GM19239 (cell line): ENCODE measurements around a stretch of chr12.

- RRBS: 5% methylated on average over 7 of the region's 23 CpGs
These were observed 887 bp upstream of the TMEM132B start for GRCh38 chr12:125185211-125185787.

- RRBS: no CpG with 5 or more reads among the region's 5 CpGs
These were observed 662.1 kb downstream of the TMEM132B start for GRCh38 chr12:125848260-125848667.

- RRBS: no CpG with 5 or more reads among the region's 5 CpGs
These were observed 1504.0 kb downstream of the TMEM132B start for GRCh38 chr12:126690220-126690586.

DNA sequence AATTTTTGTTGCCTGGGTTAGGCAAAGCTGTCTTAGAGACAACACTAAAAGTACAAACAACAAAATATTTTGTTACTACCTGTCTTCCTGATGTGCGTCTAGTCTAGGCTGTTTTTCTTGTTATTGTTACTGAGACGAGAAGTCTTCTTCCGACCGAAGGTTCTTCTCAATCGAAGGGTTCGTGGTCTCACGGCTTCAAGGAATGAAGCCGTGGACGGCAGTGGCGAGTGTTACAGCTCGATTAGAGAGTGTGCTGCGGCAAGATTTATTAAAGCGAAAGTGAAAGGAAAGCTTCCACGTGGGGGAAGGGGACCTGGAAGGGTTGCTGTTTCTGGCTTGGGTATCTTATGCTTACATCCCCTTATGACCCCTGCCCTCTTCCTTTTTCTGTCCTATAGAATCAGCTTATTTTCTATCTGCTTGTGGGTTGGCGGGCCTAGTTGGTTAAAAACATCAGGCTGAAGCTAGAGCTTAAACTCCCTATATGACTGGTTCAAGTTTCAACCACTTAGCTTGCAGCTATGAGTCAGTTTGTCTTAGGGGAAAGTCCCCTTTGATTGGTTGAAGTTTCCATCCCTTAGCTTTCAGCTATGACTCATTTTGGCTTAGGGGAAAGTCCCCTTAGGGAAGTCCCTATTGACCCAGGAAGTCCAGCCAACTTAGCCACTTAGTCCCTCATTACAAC lies 1494.8 kb upstream of the TMEM132C start:
- RRBS: no CpG with 5 or more reads among the region's 15 CpGs

- RRBS: no CpG with 5 or more reads among the region's 2 CpGs
These were observed 1340.6 kb upstream of the TMEM132C start for GRCh38 chr12:126926309-126926770.

GRCh38 chr12:127165893-127166629 lies 1100.9 kb upstream of the TMEM132C start:
- RRBS: 22% methylated on average over 17 of the region's 67 CpGs

DNA sequence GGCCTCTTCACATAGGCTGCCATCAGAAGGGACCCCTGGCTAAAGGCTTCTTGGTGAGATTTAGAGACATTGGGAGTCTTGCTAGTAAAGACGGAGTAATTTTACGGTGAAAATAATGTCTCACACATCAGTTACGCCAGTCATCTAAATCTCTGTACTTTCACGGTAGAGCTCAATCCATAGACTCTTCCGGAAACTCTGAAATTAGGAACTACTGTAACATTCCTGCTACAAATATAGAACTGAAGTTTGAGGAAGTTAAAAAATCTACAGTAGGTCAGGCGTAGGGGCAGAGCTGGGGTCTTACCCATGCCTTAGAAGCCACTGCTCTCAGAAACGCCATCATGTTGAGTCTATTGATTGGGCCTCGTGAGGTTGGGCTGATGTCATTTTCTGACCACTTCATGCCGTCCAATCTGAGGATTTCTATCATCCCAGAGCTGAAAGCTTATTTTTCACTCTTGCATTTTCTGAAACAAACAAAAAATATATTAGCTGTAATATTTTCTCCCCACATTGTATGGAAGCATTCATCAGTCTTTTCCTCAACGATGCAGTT lies 1029.8 kb upstream of the TMEM132C start:
- RRBS: no CpG with 5 or more reads among the region's 10 CpGs

GRCh38 chr12:128603811-128604302 lies 219.9 kb downstream of the SLC15A4 start:
- RRBS: no CpG with 5 or more reads among the region's 3 CpGs

DNA sequence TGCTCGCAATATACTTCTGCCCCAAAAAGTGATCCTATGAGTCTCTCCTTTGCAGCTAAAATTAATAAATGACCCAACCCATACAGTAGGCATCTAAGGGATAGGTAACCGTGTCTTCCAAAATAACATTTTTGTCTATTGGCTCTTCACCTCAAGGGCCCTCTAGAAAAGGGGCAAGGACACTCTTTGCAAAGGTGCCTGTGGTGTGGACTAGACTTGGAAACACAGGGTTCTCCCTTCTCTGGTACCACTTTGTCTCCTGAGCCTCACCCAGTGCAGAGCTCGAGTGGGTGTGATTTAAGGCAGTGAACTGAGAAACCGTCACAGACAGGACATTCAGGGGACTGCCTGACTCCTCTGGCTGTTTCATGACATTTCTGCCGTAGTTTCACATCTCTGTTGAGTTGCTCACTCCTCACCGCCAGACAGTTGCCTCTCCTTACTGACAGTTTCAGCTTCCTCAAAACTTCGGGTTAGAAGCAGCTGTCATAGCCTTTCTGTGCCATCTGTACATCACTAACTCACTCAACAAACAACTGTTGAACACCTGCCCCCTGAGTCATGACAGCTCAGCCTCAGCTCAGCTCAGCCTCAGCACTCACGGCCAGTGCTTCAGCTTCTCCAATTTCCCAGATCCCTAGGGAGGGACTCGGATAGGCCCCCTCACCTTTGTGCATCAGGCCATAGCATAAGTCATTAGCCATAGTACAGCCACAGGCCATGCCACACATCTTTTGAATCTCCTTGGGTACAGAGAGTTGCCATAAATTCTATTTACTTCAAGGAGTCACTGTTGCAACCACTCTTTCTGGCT lies 6.0 kb upstream of the SLC15A4 start:
- RRBS: no CpG with 5 or more reads among the region's 9 CpGs

DNA sequence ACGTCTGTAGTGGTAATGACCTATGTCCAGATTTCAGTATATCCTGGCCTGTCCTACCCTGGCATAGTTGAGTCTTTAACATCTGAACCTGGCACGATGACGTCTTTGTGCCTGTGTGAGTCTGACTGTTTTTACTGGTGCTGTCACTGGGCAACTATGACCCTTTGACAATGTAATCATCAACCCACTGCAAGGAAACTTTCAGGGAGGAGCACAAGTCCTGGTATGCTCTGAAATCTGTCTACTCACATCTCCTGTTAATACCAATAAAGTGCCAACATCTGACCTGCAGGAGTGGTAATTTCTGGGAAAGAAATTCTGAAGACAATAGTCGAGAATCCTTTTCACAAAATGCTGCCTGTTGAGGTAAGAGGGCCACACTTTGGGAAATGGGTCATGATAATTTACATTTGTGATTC lies 524.3 kb downstream of the TMEM132D start:
- RRBS: no CpG with 5 or more reads among the region's 4 CpGs

GRCh38 chr12:130104507-130104924 lies 57.7 kb upstream of the FZD10 start:
- RRBS: 7% methylated on average over 4 of the region's 14 CpGs

GRCh38 chr12:130127541-130127914 lies 34.7 kb upstream of the FZD10 start:
- RRBS: no CpG with 5 or more reads among the region's 3 CpGs

GRCh38 chr12:130139957-130140549 lies 22.2 kb upstream of the FZD10 start:
- RRBS: no CpG with 5 or more reads among the region's 19 CpGs

DNA sequence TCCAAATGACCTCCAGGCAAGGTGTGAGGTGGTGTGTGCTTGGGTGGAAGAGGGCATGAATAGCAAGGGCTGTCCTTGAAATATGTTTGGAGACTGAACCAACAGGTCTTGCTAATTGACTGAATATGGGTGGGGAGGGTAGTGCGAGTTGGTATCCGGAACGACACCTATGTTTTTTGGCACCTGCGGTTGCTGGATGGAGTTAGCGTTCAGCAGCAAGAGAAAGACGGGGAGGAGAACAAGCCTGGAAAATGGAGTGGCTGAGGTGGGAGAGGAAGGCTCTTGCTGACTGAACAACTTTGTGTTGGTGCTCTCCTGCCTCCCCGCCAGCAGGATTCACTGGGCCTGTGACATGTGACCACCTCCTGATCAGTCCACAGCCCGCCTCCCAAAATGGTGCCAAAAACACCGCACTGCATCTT lies 84.0 kb upstream of the PIWIL1 start:
- RRBS: no CpG with 5 or more reads among the region's 9 CpGs

- RRBS: 34% methylated on average over 6 of the region's 23 CpGs
These were observed 82.3 kb downstream of the RIMBP2 start for GRCh38 chr12:130633604-130634332.

DNA sequence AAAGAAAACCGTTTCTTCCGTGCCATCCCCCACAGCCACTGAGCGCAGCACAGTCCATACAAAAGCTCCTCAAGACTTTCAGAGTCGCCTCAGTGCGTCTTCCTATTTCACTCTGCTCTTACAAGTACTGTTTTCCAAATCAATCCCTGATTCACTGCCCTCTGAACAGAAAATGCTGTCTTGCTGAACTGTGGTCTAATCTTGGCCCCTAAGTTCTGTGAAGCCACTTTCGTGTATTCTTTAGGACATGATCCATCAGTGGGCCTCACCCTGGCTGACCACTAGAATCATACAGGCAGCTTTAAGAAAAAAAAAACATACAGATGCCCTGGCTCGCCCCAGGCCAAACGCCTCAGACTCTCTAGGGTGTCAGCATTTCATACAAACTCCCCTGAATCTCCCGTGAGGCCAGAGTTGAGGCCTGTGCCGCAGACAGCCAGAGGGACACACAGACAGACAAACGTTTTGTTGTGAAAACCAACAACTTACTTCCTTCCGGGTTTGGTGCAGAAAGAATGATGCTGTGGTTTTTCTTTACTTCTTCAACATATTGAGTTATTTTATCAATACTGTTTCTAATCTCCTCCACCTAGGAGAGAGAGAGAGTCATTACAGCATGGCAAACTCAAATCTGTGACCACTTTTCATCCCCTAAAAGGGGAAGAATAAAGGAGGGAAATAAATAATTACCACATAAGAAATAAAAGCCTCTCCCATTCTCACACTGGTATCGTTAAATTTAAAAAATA lies 17.7 kb downstream of the STX2 start:
- RRBS: no CpG with 5 or more reads among the region's 13 CpGs

DNA sequence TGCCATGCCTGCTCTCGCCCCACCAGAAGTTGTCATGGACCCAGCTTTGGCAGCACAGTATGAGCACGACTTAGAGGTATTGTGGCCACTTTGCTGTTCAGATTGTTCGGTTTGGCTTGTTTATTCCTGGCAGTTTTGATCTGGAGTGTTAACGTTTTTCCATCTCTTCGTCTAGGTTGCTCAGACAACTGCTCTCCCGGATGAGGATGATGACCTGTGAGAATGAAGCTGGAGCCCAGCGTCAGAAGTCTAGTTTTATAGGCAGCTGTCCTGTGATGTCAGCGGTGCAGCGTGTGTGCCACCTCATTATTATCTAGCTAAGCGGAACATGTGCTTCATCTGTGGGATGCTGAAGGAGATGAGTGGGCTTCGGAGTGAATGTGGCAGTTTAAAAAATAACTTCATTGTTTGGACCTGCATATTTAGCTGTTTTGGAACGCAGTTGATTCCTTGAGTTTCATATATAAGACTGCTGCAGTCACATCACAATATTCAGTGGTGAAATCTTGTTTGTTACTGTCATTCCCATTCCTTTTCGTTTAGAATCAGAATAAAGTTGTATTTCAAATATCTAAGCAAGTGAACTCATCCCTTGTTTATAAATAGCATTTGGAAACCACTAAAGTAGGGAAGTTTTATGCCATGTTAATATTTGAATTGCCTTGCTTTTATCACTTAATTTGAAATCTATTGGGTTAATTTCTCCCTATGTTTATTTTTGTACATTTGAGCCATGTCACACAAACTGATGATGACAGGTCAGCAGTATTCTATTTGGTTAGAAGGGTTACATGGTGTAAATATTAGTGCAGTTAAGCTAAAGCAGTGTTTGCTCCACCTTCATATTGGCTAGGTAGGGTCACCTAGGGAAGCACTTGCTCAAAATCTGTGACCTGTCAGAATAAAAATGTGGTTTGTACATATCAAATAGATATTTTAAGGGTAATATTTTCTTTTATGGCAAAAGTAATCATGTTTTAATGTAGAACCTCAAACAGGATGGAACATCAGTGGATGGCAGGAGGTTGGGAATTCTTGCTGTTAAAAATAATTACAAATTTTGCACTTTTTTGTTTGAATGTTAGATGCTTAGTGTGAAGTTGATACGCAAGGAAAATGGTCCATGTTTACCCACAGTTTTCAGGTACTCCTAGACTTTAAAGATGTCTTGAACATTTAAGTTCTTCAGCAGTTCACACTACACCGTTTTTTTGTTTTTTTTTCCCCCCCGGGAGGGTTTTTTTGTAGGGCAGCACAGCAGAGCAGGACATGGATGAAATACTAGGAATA lies 4.3 kb downstream of the RAN start:
- RRBS: no CpG with 5 or more reads among the region's 16 CpGs

GRCh38 chr12:130922710-130923106 lies 31.0 kb upstream of the ADGRD1 start:
- RRBS: no CpG with 5 or more reads among the region's 1 CpG

DNA sequence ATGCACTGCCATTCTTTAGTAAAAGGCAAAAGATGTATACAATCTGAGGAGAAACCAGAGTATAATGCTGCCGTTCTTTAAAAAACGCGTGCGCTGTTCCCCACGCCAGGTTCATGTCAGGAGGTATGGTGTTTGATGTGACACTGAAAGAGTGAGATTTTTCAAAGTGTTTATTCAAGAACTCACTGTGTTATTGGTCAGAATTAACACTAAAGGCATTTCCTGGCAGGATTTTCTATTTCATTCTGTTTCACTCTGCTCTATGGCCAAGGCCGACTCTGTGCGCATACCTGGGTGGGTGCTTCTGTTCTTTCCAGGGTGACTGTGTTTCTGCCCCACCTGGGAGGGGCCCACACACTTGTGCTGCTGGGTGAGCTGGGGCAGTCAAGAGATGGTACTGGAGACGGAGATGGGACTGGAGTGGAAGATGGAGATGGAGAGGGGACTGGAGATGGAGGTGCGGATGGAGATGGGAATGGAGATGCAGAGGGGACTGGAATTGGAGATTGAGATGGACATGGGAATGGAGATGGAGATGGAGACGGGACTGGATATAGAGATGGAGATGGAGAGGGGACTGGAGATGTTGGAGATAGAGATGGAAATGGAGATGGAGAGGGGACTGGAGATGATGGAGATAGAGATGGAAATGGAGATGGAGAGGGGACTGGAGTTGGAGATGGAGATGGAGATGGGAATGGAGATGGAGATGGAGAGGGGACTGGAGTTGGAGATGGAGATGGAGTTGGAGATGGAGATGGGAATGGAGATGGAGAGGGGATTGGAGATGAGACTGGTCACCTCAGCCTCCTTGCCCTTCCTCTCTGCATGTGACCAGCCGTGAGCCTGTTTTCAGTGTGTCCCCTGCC lies 61.4 kb downstream of the ADGRD1 start:
- RRBS: no CpG with 5 or more reads among the region's 11 CpGs

DNA sequence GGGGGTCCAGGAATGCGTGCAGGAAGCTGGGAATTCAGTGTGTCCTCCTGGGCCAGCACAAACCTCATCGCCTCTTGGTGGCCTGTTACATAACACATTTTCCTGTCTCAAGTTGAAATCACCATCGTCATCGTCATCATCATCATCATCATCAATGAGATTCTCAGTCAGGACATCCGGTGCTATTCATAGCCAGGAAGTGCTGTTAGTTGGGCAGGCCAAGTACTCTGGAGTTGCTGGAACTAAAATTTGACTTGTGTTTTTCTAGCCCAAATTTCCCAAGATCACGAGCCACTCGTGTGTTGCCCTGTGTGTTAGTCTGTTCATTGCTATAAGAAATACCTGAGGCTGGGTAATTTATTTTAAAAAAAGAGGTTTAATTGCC lies 96.4 kb downstream of the ADGRD1 start:
- RRBS: no CpG with 5 or more reads among the region's 7 CpGs